Measurements from ENCODE around the gene MAN1A1.

GRCh38 chr6:118507222-118508144 is 40.6 kb upstream of the PLN start:
- PRO-cap = no peak
- RRBS, 2 experiments = no CpG with 5 or more reads among the region's 2 CpGs

- PRO-cap = no peak
- RRBS, 2 experiments = no CpG with 5 or more reads among the region's 1 CpG
Measured at GRCh38 chr6:118537286-118537706, 10.8 kb upstream of the PLN start.

DNA sequence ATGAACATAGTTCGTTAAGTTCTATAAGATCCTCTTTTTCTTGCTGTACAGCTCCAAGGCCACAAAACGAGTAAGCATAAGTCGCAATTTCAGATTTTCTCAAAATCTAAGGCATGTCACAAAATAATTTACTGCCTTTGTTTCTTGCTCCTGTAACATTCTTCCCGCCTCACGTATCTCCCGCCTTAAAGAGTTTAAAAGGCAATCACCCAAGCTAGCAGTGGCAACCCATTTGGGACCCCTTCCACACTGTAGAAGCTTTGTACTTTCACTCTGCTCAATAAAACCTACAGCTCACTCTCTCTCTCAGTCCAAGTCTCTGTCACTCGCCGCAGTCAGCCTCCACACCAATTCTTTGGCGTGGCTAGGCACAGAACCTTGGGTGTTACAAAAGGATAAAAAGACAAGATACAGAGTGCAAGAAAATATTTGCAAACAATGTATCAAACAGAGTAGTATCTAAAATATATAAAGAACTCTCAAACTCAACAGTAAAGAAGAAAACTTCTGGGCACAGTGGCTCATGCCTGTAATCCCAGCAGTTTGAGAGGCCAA is 24.9 kb downstream of the CEP85L start:
- PRO-cap = no peak
- RRBS, 2 experiments = no CpG with 5 or more reads among the region's 9 CpGs

DNA sequence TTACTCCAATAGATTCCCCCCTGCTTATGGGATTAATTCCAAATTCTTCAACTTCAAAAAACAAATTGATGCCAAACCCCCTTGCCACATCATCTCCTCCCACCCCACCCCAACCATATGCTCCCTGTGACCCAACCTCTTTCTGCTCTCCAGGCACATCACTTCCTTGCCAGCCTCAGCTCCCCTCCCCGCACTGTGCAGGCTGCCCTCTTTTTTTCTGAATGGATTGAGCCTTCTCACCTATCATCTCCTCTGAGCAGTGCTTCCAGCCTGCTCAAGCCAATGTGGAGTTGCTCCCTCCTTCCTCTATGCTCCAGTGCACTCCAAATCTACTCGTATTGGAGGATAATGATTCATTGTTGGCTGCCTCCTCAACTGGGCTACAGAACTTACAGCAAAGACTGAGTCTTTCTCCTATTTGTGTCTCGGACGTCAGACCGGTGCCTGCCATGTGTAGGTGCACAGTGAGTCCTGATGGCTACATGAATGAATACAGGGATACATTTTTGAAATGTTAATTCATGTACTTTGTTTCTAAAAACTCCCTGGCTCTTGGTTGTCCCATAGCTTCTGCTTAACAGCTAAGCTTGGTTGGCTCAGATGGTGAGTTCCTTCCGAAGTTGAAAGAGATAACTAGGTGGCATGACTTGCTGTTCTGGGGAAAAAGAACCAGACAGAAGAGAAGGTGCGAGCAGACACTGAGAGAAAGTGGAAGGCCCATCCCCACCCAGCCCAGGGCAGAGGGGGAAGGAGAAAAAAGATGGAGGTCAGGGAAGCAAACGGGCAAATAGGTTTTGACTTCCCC is 93.3 kb upstream of the CEP85L start:
- PRO-cap = no peak
- RRBS, 2 experiments = no CpG with 5 or more reads among the region's 8 CpGs

DNA sequence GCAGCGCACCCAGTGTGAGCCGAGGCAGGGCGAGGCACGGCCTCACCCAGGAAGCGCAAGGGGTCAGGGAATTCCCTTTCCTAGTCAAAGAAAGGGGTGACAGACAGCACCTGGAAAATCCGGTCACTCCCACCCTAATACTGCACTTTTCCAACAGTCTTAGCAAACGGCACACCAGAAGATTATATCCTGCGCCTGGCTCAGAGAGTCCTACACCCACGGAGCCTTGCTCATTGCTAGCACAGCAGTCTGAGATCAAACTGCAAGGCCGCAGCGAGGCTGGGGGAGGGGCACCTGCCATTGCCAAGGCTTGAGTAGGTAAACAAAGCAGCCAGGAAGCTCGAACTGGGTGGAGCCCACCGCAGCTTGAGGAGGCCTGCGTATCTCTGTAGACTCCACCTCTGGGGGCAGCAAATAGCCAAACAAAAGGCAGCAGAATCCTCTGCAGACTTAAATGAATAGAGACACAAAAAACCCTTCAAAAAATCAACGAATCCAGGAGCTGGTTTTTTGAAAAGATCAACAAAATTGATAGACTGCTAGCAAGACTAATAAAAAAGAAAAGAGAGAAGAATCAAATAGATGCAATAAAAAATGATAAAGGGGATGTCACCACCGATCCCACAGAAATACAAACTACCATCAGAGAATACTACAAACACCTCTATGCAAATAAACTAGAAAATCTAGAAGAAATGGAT is 97.3 kb upstream of the ASF1A start:
- PRO-cap = no peak
- RRBS, 2 experiments = no CpG with 5 or more reads among the region's 16 CpGs

DNA sequence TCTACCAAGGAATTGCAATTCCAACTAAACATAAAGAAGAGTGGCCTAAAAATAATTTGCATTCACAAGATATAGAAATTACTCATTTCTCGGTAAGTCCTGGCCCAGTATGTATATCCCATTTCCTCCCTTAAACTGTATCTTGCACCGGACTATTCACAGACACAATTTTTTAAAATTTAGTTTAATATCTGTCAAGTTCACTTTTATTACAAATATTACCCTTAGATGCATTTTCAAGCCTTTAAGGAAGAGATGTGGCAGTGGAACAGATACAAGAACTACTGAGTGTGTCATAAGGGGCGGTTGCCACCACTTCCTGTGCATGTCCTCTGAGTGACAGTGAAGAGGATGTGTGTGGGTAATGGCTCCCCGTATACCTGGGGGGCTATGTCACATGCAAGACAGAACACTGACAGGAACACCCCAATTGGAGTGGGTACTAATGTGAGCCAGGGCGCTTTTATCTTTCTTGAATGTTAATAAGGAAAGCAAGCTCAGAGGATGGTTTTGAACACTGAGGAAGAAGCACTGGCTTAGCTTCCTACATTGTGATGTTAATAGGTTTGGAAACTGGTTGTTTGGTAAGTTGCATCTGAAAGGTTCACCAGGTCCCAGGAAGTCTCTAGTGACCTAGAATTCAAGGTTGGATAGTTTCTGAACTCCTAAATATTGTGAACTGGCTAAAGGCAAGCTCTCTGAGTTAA is 83.5 kb upstream of the ASF1A start:
- PRO-cap = no peak
- RRBS, 2 experiments = no CpG with 5 or more reads among the region's 5 CpGs

DNA sequence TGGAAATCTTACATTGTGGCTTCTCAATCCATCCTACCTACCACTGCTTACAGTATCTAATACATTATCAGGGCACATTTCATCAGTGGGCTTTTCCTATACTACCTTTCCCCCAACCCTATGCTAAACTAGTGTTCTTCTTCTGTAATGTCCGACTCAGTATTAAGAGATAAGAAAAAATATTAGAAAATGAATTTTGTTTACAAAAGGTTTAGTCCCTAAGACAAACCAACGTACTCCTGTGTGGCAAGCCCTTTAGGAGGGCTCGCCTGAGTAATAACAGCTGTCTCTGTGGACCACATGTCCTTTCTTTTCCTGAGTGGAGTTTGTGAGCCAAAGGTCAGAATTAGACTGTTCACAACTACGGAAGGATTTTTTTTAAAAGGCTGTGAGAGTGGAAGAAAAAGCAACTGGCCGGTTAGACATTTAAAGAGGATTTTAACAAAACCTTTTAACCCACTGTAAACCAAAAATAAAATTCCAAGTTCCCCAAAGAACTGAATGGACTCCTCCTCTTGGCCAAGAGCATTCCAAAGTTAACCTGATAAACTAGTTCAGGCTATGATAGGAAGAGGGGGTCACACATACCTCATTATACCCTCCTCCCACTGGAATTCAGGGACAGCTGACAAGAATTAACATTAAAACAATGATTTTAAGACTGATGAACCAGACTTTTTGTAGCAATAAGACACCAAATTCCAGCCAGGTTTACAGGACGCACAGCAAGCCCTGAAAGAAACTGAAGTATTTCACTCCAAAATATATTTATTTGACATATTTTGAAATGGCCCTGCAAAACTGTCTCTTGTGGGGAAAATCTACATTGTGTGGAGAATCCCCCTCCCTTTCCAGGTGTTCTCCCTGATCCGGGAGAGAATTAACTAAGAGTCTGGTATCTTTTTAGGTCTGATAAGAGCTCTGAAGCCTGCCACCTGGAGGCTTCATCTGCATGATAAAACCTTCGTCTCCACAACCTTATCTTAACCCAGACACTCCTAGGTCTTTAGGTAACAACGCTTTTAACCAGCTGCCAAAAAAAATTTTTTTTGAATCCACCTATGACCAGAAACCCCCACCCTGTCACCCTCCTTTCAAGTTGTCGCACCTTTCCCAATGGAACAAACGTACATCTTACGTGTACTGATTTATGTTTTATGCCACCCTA is 43.4 kb downstream of the FAM184A start:
- PRO-cap = no peak
- RRBS, 2 experiments = no CpG with 5 or more reads among the region's 12 CpGs

GRCh38 chr6:119040351-119041089 is 37.9 kb downstream of the FAM184A start:
- PRO-cap = no peak
- RRBS, 2 experiments = 98 to 100% methylated on average over 1 to 3 of the region's 9 CpGs

- PRO-cap = no peak
- RRBS, 2 experiments = no CpG with 5 or more reads among the region's 3 CpGs
Measured at GRCh38 chr6:119178375-119179158, 100.1 kb upstream of the FAM184A start.

- PRO-cap = no peak
Measured at GRCh38 chr6:119193714-119194354, 115.4 kb upstream of the FAM184A start.

DNA sequence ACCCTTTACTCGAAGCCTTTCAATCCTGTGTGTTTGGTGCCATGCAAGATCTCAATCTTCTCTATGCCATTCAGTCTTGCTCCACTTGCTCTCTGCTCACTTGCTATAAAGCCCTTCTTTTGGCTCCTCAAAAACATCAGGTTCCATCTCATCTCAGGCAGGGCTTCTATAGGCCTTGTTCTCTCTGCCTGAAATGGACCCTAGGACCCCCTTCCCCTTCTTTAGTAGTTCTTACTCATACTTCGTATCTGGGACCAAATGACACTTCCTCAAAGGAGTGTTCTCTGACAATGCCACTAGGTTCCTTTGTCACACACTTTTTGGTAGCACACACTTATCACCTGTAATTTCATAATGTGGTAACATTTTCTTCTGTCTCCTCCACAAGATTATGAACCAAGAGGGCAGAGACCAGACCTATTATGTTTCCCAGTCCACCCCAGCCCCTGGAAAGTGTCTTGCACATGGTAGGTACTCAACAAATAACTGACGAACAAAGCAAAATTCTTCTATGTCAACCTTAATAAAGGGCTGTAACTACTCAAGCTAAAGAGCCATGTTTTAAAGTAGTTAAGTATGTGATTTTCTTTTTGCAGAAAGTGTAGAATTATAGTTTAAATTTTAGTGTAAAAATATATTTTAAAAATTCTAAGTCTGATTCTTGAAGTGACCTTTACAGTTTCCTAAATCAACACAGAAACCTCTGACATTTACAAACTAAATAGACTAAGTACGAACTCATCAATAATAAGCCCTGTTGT is 116.9 kb upstream of the FAM184A start:
- PRO-cap = no peak
- RRBS, 2 experiments = no CpG with 5 or more reads among the region's 4 CpGs

- PRO-cap = no peak
- RRBS, 2 experiments = no CpG with 5 or more reads among the region's 5 CpGs
Measured at GRCh38 chr6:119201032-119201930, 122.8 kb upstream of the FAM184A start.

GRCh38 chr6:119209520-119210558 is 131.4 kb upstream of the FAM184A start:
- PRO-cap = no peak
- RRBS, 2 experiments = no CpG with 5 or more reads among the region's 14 CpGs

DNA sequence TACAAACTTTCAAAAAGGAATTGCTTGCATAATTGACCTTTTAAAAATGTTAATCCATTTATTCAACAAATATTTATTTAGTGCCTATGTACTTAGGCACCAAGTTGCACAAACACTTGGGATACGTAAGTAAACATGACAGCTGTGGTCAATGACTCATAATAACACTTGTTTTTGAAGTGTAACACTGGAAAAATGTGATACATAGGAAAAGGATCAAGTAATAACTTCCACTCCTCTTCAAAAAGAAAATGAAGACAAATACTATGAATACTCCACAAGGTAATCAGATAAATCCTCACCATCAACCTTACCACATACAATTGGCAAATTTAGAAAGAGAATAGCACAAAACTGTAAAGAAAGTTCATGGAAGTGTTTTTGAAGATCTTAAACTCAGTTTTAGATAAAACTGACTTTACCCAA is 88.2 kb downstream of the MAN1A1 start:
- PRO-cap = no peak
- RRBS, 2 experiments = no CpG with 5 or more reads among the region's 1 CpG

GRCh38 chr6:119279634-119280477 is 69.7 kb downstream of the MAN1A1 start:
- PRO-cap = no peak
- RRBS, 2 experiments = no CpG with 5 or more reads among the region's 4 CpGs

GRCh38 chr6:119313765-119314949 is 35.4 kb downstream of the MAN1A1 start:
- PRO-cap = no peak
- RRBS, 2 experiments = no CpG with 5 or more reads among the region's 14 CpGs

GRCh38 chr6:119349205-119350051 is at the start of gene MAN1A1:
TSS of gene MAN1A1 (minus strand) at chr6:119349761.
- PRO-cap = bidirectional peak, plus-strand start at chr6:119349920, minus-strand start at chr6:119349761
- RRBS, 2 experiments = under 1 to 2% methylated on average over 13 to 43 of the region's 102 CpGs

- PRO-cap = no peak
- RRBS, 2 experiments = no CpG with 5 or more reads among the region's 2 CpGs
Measured at GRCh38 chr6:119355082-119355563, 5.6 kb upstream of the MAN1A1 start.

- PRO-cap = no peak
- RRBS, 2 experiments = no CpG with 5 or more reads among the region's 12 CpGs
Measured at GRCh38 chr6:119442730-119443336, 93.3 kb upstream of the MAN1A1 start.

DNA sequence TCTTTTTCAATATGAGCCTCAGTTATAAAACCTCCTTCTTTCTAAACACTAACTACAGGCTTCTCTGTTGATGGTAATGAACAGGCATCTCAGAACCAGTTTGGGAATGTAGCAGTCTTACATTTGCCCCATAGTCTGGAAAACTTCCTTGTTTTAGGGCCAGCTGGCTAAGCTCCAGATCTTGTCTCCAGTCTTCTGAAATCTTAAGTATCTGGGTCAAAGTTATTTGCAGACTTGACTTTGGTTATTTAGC is 97.0 kb upstream of the MAN1A1 start:
- PRO-cap = no peak

Measured in astrocyte (in vitro differentiated cells and primary cell).